GM19240 (cell line): ENCODE measurements around a stretch of chr2.

- RRBS: no CpG with 5 or more reads among the region's 13 CpGs
These were observed 191.7 kb downstream of the LPIN1 start for GRCh38 chr2:11938070-11938613.

GRCh38 chr2:12008722-12009076, 262.3 kb downstream of the LPIN1 start:
- RRBS: no CpG with 5 or more reads among the region's 3 CpGs

GRCh38 chr2:12079353-12079770, 332.9 kb downstream of the LPIN1 start:
- RRBS: no CpG with 5 or more reads among the region's 12 CpGs

- RRBS: no CpG with 5 or more reads among the region's 3 CpGs
These were observed 344.4 kb downstream of the LPIN1 start for GRCh38 chr2:12090888-12091232.

DNA sequence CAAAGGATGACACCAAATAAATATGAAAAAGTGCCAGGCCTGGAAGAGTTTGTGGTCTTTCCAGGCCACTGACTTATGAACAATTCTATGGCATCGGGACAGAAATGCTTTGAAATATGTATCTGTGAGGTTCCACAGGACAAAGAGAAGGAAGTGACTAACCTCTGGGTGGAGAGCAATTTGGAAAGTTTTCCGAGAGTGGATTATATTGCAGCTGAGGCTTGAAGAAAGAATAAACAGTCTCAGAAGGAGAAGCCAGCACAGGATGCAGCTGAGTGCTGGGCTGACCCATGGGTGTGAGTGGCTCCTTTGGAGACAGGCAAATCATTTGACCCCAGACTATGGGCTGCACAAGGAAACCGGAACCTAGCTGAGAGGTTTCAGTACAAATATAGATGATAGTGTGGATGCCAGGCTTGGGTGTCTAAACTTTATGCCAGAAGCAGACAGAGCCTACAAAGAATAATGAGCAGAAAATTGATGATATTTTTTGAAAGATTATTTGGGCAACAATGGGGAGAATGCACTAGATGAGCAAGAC, 409.3 kb downstream of the LPIN1 start:
- RRBS: no CpG with 5 or more reads among the region's 3 CpGs

DNA sequence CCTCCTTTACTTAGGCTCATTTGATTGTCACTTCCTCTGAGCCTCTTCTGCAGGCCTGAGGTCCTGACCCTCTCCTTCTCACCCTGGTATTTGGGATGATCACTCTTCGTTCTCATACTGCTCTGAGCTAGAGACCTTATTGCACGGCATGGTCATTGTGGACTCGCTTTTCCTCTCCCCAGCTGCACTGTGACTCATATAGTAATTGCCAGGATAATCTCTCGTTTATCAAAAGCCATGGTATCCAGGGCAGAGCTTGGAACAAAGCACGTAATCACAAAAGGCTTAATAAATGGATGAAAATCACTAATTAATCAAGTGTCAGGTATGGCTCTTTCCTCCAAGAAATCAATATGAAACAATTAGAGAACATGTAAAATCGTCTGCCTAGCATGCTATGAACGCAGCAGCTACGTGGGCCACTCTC, 40.9 kb upstream of the TRIB2 start:
- RRBS: no CpG with 5 or more reads among the region's 8 CpGs

DNA sequence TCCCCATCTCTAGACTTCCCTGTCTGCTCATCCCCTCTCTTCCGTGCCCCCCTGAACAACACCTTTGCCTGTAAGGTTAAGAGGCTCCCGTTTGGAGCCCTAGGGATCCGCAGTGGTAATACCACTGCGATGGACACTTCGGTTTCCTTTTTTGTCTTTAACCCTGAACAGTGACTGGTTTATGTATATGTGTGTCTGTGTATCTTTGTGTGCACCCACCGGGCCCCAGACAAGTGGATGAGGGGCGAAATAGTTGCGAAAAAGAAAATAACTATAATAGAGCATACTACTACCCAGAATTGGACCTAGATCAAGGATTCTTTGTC, 2.5 kb downstream of the TRIB2 start:
- RRBS: no CpG with 5 or more reads among the region's 8 CpGs

DNA sequence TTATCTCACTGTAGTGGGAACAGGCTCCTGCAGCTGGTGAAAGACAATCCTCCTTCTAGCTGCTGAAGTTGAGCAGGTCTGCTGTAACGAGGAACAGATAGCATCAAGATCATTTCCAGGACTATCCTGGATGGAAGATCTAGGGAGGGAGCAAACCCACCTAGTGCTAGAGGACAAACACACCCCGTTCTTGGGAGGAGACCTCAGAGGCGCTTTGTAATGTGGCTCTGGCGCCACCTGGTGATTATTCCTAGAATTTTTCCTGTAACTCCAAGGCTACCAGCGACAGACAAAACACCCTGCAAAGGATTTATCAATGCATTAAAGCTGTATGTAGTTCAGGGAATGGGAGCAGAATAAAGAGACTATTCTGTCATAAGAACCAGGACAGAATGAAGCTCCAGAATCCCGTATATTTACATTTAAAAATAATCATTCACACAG, 290.1 kb downstream of the TRIB2 start:
- RRBS: no CpG with 5 or more reads among the region's 6 CpGs

- RRBS: no CpG with 5 or more reads among the region's 22 CpGs
These were observed 815.8 kb downstream of the TRIB2 start for GRCh38 chr2:13532331-13533210.

DNA sequence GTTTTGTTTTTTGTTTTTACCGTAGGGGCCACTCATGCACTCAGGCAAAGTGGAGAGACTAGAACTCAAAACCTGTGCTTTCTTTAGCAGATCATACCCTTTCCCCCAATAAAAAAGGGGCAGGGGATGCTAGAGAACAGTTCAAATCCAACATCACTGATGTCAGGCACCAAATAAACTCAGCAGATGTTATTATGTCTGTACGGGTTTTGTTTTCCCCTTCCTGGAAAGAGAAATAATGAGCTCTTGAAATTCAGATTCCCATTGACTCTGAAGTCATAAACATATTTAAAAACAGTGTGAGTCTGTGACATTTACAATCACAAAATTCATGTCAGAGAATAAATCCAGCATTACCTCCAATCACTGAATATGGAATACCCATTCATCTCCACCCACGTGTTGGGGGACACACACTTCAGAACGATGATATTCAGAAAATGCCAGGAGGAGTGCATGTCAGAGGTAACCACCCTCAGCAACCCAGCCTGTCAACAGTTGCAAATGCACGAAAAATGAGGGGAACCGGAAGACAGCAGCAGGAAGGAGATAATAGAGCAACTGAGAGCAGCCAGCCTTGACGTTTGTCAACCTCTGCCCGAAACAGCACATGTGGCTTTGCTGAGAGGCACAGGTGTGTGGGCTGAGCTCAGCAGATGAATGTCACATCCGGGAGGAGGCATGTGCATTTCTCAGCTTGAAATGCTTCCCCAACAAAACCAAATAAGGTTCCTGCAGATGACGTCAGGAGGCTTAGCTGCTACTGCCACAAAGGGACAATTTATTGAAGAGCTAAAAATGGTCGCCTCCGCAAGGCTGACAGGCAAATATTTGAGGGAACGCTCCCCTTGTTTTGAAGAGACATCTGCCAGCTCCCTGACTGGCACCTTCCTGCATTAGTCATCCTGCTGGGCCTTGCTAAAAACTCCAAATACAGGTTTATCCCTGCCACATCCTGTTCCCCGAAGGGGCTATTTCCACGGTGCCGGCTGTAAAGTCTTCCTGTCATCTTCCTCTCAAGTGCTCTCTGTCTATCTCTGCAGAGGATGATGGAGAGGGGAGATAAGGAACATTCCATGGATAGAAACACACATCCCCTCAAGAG, 419.1 kb downstream of the NBAS start:
- RRBS: no CpG with 5 or more reads among the region's 16 CpGs

GRCh38 chr2:15561547-15562371, 625 bp upstream of the NBAS start:
- RRBS: no CpG with 5 or more reads among the region's 13 CpGs

DNA sequence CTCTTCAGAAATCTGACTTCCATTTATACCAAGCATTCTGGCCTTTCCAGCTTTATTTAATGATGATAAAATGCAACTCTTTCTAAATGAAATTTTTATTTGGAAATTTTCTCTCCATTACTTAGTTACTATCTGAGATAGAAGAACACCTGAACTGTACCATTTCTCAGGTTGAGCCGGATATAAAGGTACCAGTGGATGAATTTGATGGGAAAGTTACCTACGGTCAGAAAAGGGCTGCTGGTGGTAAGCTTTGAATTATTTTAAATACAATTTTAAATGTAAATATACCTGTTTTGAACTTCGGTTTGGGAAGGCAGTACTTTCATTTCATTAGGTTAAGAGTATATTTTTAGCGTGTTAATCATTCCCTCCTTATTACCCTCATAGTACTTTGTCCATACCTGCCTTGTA, 38.2 kb downstream of the DDX1 start:
- RRBS: no CpG with 5 or more reads among the region's 4 CpGs

- RRBS: no CpG with 5 or more reads among the region's 19 CpGs
These were observed 49.5 kb downstream of the CYRIA start for GRCh38 chr2:16615858-16616719.

- RRBS: no CpG with 5 or more reads among the region's 5 CpGs
These were observed 17.2 kb downstream of the VSNL1 start for GRCh38 chr2:17557565-17558283.

GRCh38 chr2:17741370-17741811, 12.2 kb downstream of the SMC6 start:
- RRBS: no CpG with 5 or more reads among the region's 2 CpGs

DNA sequence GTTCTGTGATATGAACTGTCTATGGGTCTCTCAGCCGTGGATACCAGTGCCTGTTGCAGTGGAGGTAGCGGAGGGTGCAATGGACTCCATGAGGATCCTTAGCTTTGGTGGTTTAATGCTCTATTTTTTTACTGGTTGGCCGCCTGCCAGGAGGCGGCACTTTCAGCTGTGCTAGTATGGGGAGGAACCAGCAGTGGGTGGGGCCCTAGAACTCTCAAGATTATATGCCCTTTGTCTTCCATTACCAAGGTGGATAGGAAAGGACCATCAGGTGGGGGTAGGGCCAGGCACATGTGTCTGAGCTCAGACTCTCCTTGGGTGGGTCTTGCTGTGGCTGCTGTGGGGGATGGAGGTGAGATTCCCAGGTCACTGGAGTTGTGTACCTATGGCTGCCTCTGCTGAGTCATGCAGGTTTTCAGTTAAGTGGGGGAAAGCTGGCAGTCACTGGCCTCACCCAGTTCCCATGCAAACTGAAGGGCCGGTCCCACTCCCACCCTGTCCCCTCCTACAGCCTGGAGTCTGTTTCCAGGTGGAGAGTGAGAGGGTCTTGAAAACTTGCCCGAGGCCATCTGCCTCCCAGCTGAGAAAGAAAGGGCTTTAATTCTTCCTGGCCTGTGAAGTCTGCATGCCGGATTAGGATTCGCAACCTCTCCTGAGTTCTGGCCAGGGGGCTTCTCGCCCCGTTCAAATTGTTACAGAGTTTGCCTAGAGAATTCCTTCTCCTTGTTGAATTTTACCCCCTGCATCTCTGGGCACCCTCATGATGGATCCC, 14.5 kb downstream of the KCNS3 start:
- RRBS: no CpG with 5 or more reads among the region's 10 CpGs

DNA sequence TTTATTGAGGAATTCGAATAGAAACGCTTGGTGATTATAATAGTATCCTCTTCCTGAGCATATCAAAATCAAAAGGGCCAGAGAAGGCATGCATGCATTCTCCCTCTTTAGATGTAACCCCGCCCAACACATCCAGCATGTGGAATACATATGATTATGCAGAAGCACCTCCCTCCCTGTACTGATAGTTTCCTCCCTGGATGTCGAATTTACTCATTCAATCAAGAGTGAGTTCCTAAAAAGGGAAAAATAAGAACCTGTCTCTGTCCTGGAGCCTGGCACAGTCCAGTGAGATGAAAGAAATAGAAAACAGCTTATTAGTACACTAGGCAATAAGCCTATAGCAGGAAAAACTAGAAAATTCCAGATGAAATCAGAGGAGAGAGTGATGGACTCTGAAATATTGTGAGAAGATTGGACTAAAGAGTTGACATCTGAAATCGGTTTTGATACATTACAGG, 262.8 kb downstream of the RDH14 start:
- RRBS: no CpG with 5 or more reads among the region's 5 CpGs

GRCh38 chr2:19347885-19348884, 10.2 kb downstream of the OSR1 start:
- RRBS: 1% methylated on average over 8 of the region's 68 CpGs

GRCh38 chr2:19855527-19856317, 46.1 kb downstream of the TTC32 start:
- RRBS: no CpG with 5 or more reads among the region's 15 CpGs

DNA sequence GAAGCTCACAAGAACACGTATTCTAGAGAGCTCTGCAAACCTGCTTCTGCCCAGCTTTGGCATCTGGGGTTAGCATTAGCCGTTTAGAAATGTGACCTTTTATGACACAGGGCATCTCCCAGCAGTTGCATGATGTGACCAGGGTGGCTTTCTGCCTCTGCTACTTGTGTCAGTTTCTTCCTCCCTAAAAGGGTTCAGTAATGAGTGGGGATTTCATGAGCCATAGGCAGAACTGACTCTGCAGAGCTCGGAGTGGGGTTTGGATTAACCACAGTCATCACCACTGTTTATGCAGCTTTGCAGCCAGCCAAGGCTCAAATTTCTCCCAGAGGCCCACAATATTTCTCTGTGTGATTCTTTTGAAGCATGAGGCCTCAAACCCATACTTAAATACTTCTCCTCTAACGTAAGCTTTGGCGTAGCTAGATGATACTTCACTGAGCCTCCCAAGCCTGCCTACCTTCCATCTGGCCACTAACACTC, 11.2 kb upstream of the LAPTM4A start:
- RRBS: no CpG with 5 or more reads among the region's 5 CpGs